ENCODE measurements around the genes KCTD2 and GGA3.

GRCh38 chr17:74637309-74637591, 13.7 kb upstream of the CD300E start:
- RRBS, result no CpG with 5 or more reads among the region's 10 CpGs

GRCh38 chr17:74760450-74761297, 12.2 kb downstream of the NHERF1 start:
- RRBS, result no CpG with 5 or more reads among the region's 10 CpGs

DNA sequence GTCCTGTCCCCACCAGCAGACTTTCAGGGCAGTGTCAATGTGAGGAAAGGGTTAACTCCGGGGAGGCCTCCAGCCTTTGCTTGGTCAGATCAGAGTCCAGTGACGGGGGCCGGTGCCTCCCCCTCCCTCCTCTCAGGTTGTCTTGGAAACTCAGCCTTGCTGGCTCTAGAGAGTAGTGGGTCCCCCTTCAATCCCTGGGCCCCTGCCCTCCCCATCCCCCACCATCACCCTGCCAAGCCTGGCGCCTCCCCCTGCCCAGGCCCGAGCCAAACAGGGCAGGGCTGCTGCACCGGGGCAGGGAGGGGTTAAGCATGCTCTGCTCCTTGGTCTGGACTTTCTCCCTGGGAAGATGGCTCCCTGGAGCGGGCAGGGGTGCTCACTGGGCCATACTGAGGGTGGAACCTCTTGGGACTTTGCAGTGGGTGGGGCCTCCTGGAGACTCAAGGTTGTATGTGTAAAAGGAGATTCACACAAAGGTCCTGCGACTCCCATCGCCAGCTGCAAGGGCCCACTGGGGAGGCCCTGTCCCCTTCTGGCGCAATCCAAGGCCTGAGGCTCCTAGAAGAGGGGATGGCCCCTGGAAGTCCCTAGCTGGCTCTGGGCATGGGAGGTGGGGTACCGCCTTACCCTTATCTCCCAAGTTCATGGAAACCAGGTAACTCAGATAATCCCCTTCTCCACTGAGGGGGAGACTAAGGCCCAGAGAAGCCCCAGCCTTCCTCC, 12.2 kb downstream of the NAT9 start:
- RRBS, result 7% methylated on average over 3 of the region's 11 CpGs

DNA sequence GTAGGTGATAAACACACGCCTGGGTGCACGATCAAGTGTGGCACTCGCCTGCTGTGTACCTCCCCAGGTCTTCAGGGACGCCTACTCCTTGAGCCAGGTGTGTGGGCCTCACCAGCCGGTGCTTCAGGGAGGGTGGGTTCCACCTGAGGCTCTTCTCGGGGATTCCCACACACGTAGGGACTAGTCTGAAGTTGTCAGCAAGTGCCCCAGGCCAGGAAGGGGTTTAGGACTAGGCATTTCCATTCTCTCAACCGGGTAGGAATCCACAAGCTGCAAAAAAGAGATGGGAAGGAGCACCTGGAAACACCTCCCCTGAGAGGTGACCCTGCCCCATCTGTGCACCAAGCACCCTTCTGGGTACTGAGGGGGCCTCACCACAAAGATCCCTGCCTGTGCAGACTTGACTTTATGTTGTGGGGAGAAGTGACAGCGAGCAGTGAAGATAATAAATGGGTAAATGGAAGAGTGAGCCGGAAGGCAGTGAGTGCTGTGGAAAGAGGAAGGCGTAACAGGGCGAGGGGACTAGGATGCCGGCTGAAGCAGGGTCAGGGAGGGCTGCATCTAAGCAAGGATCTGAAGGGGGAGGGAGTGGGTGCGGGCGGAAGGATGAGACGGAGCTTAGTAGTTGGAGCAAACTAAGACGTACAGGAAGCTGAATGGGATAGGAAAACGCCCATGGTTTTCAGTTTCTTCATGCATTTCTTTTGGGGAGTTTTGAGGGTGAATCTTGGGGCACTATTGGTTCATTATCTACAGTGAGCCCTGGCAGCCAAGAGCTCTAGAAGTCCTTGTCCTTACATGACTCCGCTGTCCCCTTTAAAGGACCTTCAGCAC, 10.0 kb downstream of the TMEM104 start:
- RRBS, result 89% methylated on average over 4 of the region's 19 CpGs

GRCh38 chr17:74883082-74883837, 10.2 kb downstream of the FADS6 start:
- RRBS, result 39% methylated on average over 2 of the region's 20 CpGs

GRCh38 chr17:74971359-74971869, 1.1 kb downstream of the HID1 start:
- RRBS, result no CpG with 5 or more reads among the region's 5 CpGs

DNA sequence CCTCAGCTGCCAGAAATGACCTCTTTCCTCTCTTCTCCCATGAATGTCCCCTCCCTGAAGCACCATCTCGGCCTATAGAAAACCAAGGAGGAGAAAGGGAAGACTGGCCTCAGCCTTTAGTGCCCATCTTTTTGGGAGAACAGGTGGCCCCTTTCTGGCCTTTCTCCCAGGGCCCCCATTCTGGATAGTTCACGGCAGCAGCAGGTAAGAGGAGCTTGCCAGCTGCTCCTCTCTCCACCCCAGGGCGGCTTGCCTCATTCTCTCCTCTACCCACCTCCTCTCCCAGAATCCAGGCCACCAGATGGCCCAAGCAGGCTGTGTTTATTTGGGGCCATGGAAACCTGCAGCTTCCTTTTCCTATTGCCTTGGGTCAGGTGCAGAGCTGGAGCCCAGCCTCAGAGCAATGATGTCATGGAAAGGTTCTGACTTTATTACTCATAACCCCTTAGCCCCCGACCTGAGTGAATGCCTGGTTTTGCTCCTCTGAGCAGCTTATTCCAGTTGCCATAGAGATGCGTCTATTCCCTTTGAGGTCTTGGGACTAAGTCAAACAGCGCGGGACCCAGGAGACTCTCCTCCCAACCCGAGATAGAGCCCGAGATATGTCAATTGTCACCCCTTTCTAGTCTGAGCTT, 1.5 kb upstream of the MRPL58 start:
- RRBS, result no CpG with 5 or more reads among the region's 9 CpGs

- RRBS, result 1% methylated on average over 49 of the region's 85 CpGs
These were observed at the start of gene KCTD2 for GRCh38 chr17:75046818-75047754. Gene KCTD2, plus strand, starts transcription at chr17:75047225.

- RRBS, result no CpG with 5 or more reads among the region's 12 CpGs
These were observed 12.7 kb downstream of the KCTD2 start for GRCh38 chr17:75059762-75060178.

- RRBS, result 5% methylated on average over 17 of the region's 73 CpGs
These were observed 10.2 kb upstream of the SLC16A5 start for GRCh38 chr17:75077296-75078266.

DNA sequence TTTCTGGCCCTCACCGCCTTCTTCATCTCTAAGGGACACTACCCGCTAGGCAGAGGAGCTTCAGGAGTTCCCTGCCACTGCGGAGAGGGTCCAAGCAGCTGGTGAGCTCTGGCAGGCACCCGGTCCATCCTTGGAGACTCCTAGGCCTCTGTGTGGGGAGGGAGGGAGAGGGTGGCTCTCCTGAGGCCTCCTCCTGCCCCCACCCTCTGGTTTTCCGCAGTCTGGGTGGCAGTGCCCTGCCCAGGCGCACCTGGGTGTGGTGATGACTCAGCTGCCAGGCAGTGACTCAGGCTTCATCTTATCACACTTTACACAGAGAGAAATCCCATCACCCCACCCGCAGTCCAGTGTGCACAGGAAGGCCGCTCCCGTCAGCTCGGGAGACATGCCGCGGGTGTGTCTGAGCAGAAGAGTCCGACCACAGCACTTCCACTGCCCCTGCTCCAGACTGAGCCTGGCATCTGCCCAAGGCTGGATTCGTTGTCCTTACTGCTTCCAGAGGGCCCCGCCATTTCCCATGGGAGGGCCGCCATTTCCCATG, 7.3 kb downstream of the NT5C start:
- RRBS, result no CpG with 5 or more reads among the region's 16 CpGs

GRCh38 chr17:75147907-75148246, 6.4 kb downstream of the JPT1 start:
- RRBS, result no CpG with 5 or more reads among the region's 2 CpGs

DNA sequence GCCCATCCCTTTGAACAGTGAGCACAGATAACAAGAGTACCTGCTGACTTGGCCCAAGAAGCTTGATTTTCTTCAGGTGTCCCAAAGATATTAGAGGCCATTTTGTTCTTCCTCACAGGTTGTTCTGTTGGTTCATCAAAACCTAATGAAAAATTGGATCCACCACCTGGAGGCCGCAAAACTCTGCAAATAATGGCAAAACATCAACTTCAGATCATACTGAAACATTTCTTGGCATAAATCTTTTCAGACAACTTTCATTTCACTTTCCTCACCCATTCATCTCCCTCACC, 5.9 kb downstream of the JPT1 start:
- RRBS, result no CpG with 5 or more reads among the region's 1 CpG

DNA sequence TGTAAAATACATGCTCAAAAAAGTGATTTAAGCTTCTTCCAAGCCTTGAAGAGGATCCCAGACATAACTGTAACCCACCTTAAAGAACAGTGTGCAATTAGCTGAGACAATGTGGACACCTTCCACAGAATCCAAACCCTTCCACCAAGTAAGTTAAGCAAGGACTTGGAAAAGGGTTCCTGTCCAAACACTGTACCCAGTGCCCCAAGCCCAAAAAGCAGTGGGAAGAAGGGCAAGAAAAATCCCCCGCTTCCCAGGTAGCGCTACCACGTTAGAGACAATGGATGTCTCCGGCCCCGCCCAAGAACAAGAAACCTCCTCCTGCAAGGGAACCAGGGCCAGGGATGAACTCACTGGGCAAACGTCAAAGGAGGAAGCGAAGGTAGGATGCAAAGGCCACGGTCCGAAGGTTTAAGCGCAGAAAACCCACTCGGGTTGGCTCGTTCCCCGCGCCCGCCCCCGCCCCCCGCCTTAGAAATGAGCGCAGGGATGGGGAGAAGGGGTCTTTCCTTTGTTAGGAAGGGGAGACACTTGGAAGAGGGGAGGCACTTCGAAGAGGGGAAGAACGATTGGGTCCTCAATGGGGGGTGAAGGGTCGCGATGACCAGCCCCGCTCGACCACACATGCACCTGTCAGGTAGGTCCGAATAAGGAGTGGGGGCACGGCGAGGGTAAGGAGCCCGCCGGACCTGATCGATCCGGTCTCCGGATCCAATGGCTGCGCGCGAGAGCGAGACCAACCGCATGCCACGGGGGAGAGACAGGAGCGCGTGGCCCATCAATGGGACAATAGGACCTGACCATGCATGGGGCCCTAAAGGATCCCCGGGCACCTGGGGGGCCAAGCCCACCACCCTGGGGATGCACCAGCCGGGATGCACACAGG, 929 bp downstream of the JPT1 start:
- RRBS, result 5% methylated on average over 2 of the region's 42 CpGs

GRCh38 chr17:75261448-75261805, at the start of gene GGA3:
Gene GGA3, minus strand, starts transcription at chr17:75261606.
- RRBS, result 2% methylated on average over 4 of the region's 31 CpGs

DNA sequence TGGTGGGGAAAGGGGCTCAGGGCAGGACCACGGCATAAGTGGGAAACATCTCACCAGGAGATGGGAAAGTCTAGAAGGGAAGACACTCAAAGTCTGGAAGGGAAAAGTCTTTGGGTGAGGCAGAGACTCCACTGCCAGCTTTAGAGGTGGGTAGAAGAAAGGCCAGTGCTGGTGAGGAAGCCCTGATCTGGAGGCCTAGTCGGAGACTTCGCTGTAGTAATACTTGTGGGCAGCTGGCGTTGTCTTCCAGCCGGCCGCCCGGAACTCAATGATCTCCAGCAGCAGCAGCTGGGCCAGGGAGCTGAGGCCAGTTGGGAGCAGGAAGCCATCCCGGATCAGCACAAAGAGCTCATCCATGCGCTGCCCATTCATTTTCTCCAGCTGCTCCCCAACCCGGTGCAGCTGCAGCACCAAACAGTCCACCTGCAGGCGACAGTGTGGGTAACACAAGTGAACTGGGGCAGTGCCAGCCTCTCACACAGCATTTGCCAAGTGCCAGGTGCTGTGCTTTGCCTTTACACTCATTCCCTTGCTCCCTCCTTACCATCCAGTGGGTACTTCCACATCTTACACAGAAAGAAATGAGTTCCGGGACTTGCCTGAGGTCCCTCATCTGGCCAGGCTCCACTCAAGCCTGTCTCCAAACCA, 4.4 kb downstream of the MIF4GD start:
- RRBS, result 26% methylated on average over 4 of the region's 12 CpGs

- RRBS, result 65% methylated on average over 3 of the region's 26 CpGs
These were observed 26.4 kb upstream of the SLC25A19 start for GRCh38 chr17:75315337-75316375.

- RRBS, result no CpG with 5 or more reads among the region's 16 CpGs
These were observed 28.9 kb upstream of the SLC25A19 start for GRCh38 chr17:75317912-75318688.

DNA sequence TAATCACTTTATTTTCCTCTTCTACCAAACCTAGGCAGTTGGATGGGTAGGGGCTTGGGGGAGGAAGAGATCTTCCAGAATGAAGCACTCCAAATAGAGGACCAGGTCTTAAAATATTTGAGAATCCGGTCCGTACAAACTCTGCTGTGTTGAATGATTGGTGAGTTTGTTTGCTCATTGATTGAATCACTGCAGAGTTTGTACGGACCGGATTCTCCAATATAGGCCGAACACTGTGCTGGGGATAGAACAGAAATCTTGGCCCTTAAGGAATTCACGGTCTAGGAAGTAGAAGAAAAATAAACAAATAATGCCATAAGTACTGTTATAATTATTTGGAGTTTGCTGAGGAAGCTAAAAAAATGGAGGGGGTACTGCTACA, 461 bp upstream of the GRB2 start:
- RRBS, result under 1% methylated on average over 4 of the region's 6 CpGs